ENCODE measurements around the genes MIS18BP1, L2HGDH and SAV1.

- PRO-cap = no peak
Observed at GRCh38 chr14:44942008-44942827, 19.5 kb downstream of the KLHL28 start.

GRCh38 chr14:45251806-45252412, 1.1 kb downstream of the MIS18BP1 start:
- PRO-cap = no peak

DNA sequence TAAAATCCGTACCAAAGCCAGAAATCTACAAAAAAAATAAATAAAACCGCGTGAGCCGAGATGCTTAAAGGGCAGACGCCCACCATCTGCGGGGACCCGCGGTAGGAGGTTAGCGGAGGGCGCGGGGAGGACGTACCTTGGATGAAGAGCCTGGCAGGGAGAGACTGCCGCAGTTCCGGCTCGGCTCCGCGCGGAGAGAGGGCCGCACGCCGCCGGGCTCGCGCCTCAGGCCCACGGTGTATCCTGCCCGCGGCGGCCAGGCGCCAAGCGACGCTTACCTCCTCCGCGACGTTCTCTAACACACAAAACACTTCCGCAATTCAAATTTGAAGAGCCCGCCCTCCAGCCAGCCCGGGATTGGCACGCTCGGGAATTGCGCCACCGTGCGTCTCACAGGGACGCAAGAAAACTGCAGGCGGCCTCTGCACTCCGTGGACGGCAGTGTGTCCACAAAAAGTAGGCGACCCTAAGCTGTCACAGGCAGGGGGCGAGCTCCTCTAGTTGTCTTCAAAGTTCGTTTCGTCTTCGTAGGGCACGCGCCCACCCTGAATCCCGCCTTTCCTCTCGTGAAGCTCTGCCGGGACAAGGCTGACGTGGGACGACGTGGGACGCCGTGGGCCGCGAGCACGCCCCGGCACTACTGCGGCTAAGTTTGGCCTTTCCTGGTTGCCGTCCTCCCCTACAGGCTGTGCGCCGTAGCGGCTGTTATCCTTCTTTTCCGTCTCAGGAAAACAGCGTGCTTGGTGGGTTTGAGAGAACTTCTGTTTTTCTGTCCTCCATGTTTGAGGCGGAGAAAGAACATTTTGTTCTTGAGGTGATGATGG, at the start of gene MIS18BP1:
Gene MIS18BP1, minus strand, starts transcription at position 304 of the 824 bp plus-strand sequence.
- PRO-cap = bidirectional peak, plus-strand start at position 403 of the sequence, minus-strand start at position 297 of the sequence; unidirectional peak, plus-strand start at position 715 of the sequence

DNA sequence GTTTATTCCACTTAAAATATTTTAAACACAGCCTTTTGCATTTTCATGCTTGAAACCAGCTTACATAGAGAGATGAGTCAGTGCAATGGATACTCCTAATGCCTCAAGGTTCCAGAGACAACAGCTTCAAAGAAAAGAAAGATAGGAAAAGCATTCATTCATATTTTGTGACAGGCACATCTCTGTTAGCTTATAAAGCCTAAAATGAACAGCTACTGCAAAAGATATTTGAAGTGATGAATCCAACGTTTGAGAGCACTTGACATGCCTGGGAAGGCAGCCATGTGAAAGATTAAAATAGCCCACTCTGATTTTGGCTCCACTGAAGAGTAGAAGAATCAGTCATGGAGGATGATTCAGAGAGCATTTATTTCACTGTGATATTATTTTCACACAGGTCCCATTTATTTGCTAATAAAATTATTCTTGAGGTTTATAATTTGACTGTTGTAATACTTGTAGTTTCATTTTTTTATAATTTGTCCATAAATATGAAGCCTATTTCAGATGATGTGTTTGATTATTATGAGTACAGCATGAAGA, 814.4 kb downstream of the RPS29 start:
- PRO-cap = no peak

- PRO-cap = bidirectional peak, plus-strand start at chr14:49620325, minus-strand start at chr14:49620283
Observed at GRCh38 chr14:49619619-49620484, 574 bp downstream of the RPL36AL start.

- PRO-cap = bidirectional peak, plus-strand start at chr14:49768167, minus-strand start at chr14:49767968
Observed at GRCh38 chr14:49767848-49768096, 181 bp upstream of the KLHDC2 start.

- PRO-cap = no peak
Observed at GRCh38 chr14:49946312-49947134, 53.6 kb downstream of the ARF6 start.

GRCh38 chr14:49960471-49960952, 67.6 kb downstream of the ARF6 start:
- PRO-cap = no peak

DNA sequence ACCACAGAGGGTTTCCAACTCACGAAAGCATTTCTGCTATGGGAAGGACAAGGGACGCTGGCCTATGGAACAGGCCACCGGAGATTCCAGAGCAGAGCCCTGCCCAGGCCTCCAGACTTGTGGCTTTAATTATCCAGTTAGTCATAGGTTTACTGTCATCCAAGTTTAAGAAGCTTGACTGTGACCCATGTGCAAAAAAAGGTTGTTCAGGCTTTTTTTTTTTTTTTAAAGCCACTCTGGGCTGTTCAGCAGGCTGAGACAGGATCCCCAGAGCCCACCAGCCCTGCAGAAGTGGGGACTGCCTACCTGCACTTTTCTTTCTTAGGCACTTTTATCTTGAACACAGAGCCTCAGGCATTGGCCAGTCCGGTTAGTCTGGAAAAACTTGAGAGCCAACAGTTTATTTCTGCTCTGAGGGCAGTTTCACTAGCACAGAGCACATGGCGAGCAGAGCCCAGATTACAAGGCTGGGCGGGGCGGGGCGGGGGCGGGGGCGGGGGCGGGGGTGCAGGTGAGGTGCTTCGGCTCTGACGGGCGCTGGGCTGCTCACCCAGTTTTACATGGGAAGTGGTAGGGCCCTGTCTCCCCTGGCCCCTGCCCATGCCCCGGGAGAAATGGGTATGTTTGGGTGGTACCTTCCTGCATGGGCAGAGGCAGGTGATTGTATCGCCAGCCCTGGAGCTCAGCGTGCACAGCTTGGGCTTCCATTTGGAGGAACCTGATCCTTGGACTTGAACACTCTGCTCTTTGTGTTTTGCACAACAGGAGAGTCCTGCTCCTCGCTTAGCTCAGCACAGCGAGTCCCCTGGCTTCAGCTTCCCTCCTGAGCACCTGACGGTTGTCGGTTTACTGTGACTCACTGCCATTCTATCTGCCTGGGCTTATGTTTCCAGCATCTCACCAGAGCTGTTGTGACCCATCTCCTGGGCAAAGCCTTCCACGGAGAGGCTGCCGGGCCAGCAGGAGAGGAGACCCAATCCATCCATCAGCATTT, 108.3 kb downstream of the ARF6 start:
- PRO-cap = unidirectional peak, minus-strand start at position 143 of the sequence

DNA sequence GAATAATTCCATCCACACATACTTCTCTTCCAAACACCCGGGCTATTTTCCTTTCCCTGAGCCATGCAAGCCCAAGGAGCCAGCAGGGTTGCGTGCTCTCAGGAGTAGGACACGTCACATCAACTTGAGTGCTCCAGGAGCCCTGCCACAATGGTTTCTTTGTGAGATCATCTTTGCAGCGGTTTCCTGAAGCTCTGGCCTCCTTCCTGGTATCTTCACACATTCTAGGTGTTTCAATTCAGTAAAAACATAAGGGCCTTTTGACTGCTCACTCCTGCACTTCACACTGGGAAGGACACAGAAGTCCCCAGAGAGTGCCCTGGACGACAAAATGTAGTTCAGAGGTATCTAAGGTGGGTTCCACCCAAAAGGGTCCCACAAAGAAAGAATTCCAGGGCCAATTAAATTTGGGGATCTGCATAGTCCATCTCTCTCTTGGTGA, 109.0 kb downstream of the ARF6 start:
- PRO-cap = bidirectional peak, plus-strand start at position 277 of the sequence, minus-strand start at position 126 of the sequence

GRCh38 chr14:50038441-50039507, 77.6 kb downstream of the VCPKMT start:
- PRO-cap = no peak

GRCh38 chr14:50044883-50045586, 71.3 kb downstream of the VCPKMT start:
- PRO-cap = bidirectional peak, plus-strand start at chr14:50045231, minus-strand start at chr14:50045123; unidirectional peak, minus-strand start at chr14:50045420; unidirectional peak, minus-strand start at chr14:50045459

GRCh38 chr14:50085309-50086129, 30.9 kb downstream of the VCPKMT start:
- PRO-cap = no peak

GRCh38 chr14:50311468-50312436, at the start of gene L2HGDH:
Gene L2HGDH (minus strand): TSS chr14:50312229.
- PRO-cap = unidirectional peak, minus-strand start at chr14:50311929; bidirectional peak, plus-strand start at chr14:50312396, minus-strand start at chr14:50312188

DNA sequence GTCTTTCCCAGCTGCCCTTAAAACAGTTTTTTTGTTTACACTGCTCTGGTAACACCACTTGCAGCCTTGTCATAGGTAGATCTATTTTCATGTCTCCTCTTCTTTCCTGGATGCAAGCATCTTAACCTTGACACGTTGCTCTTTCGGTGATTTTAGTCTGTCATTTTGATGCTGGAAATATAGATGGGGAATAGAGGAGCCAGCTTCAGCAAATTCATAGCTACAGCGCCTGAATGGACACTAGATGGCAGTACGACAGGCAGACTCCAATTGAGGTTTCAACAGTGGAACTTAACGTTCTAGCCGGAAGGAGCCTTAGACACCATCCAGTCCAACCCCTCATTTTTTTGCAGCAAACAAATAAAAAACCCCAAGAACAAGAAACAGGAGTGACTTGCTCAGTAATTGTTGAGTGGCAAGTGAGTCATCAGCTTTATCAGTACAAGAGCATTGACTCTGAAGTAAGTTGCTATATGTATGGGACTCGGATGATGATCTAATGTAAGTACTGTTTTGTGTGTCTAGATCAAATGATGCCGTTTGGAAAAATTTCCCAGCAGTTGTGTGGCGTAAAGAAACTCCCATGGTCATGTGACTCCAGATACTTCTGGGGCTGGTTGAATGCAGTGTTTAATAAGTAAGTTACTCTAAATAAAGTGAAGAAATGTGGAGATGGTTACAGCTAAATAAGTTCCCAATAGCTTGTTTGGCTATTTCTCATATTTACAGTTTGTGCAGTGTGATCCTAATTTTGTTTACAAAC, 9.0 kb downstream of the DMAC2L start:
- PRO-cap = unidirectional peak, plus-strand start at position 472 of the sequence

GRCh38 chr14:50667804-50667890, 459 bp downstream of the SAV1 start:
- PRO-cap = no peak

DNA sequence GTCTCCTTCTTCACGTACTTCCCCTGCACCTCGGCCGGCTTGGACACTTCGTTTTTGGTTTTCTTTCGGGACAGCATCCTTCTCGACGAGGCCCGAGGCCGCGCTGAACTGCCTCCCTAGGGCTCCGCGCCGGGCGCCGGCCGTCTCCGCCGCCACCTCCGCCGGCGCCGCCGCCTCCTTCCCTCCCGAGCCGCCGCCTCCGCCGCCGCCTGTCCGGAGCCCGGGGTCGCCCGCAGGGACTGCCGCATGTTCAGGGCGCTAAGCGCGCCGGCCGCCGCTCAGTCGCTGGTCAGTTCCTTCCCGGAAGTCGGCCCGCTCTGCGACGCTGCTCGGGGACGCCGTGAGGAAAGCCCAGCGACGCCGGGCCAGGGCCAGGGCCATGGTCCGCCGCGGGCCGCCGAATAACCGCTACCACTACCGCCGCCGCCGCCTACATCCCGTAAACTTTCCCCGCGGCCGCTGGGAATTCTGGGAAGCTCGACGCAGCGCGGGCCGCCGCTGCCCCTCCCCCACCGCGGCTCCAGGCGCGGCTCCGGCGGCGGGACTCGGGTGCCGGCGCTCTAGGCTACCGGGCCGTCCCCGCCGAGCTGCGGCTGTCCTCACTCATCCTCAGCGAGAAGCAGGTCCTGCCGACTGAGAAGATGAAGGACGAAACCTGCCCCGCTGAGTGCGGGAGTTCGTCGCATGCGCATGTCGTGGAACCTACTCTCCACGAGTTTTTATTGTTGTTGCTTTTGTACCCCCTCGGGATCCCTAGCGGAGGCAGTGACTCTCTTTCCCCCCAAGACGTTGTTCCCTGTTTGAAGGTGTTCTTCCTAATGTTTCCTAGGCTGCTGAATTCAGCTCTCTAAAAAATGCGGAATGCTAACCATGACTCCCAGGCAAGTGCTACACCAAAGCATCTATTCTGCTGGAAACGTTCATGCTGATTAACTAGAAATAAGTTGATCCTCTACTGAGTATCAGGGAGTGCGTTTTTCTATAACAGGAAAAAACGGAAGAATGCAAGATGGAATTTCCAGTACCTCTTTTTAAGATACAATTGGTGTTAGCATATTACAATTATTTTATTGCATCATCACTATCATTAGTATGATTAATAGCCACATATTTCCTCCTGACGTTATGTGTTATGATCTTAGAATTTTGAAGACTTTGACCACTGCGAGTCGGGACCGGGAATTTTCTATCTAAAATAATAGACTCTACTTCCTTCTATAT, at the start of gene SAV1:
Gene SAV1, minus strand, starts transcription at position 416 of the 1,221 bp plus-strand sequence.
- PRO-cap = unidirectional peak, plus-strand start at position 46 of the sequence; unidirectional peak, plus-strand start at position 277 of the sequence; bidirectional peak, plus-strand start at position 318 of the sequence, minus-strand start at position 309 of the sequence; bidirectional peak, plus-strand start at position 666 of the sequence, minus-strand start at position 617 of the sequence; unidirectional peak, minus-strand start at position 700 of the sequence

DNA sequence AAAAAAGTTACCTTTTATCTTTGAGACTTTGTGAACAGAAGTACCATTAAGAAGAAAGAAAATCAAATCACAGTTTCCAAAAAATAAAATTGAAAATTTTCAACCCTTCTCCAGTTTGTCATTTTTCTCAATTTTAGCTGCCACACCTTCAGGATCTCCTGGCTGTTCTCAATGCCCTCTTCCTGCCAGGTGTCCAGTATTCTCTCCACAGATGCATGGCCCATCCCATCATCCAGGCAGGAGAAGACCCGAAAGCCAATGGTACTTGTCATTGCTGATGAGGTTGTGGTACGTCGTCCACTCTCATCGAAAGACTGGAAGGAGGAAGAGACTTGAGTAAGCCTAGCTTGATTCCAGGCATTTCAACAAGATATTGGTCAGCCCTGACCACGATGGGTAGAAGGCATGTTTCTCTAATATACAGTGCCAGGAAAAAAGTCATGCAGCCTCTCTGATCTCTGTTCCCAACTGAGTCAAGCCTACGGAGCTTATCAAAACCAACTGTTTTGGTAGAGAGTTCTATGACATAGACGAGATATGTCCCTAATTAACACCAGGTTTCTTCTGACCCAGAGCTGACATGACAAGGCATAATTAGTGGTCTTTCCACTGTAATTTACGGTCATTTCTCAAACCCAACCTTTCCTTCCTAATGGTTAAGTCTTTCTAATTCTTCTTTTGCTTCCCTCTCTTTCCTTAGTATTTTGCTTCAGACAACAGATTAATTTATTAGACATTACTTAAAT, 58.6 kb downstream of the NIN start:
- PRO-cap = no peak

DNA sequence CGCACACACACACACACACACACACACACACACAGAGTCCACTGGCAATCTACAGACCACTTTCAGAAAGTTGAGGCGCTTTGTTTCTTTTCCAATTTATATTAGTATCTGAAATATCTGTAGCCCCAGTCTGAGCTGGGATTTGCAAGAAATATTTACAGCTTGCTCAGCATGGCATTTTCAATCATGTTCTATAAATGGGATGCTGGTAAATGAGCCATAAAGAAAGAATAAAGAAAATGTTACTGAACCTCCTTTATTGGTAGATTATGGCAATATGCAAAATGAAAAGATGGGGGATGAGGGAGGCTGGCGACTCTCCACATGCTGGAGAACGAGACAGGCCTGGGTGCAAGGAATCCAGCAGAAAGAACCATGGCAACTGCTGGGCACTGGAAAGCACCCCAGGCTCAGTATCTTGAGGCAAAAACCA, 39.1 kb downstream of the NIN start:
- PRO-cap = no peak

DNA sequence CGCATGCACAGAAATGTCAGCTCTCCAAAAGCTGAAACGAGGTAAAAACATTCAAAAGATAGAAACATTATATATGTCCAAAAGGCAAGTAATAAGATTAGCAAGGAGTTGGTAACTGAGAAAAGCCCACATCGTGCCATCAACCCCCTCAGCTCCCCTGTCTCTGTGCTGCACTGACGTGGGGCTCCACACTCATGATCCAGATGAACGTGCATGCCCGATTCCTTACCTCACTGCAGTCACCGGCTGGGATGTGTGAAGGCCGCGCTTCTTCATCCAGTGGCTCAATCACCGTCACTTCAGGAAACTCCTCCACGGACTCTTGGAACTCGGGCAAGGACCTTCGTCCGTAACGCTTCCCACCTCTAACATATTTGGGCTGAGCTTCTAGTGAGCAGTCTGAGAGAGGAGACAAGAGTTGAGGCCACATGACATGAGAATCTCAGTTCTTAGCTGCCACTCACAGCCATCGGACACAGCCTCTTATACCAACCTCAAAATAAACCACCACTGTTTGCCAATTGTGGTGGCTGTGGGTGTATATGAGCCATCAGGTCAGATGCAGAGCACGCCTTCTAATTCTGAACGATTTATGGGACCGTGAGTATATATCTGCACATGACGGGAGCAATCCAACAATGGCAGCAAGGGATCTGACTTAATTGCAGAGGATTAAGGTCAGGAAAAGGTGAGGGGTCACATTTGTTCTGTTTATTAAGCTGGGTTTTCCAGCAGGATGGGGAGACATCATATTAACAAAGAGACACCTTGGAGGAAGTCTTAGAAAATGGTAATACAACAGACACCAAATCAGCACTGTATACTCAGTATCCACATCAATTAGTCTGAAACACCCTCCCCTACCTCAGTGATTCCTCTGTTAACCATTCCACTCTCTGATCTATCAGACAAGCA, 38.2 kb downstream of the NIN start:
- PRO-cap = no peak